Cytotoxic T cell (primary cell): Measurements from ENCODE around the genes CD209, LRRC8E and FBN3.

- PRO-cap, 2 experiments = no peak in any of the 2 experiments
Observed at GRCh38 chr19:7506356-7506854, 9.1 kb downstream of the TEX45 start.

DNA sequence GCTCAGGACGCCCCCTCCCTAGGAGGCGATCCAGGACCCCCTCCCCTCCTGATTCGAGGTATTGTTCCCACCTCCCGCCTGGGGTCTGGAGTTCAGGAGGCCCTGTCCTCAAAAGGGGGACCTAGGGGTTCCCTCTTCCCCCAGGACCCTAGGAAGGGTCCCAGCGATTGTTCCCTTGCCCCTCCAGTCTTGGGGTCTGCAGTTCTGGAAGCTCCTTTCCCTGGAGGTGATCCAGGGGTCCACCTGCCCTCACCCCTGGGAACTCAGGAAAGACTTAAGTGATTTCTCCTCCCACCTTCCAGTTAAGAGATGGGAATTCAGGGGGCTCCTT is 610 bp downstream of the ZNF358 start:
- PRO-cap, 2 experiments = no peak in any of the 2 experiments

GRCh38 chr19:7560836-7561586 is 25.5 kb downstream of the PNPLA6 start:
- PRO-cap, 2 experiments = no peak in any of the 2 experiments

DNA sequence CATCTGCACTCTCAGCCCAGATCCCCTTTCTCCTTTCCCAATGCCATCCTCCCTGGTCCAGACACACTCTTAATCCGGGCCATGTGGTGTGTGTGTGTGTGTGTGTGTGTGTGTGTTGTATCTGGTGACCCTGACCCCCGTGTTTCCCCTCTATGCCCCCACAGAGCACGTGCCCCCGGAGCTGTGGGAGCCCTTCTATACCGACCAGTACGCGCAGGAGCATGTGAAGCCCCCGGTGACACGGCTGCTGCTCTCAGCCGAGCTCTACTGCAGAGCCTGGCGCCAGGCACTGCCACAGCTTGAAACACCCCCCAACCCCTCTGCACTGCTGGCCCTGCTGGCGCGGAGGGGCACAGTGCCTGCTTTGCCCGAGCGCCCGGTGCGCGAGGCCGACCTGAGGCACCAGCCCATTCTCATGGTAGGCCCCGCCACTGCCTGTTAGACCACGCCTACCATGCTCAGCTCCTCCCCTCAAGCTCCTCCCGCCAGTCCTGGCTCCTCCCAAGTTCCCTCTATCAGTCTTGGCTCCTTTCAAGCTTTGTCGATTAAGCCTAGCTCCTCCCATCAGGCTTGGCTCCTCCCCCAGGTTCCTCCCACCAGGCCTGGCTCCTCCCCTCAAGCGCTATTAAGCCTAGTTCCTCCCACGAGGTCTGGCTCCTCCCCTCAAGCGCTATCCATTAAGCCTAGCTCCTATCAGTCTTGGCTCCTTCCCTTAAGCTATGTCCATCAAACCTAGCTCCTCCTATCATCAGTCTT is 9.6 kb downstream of the CAMSAP3 start:
- PRO-cap, 2 experiments = no peak in any of the 2 experiments

DNA sequence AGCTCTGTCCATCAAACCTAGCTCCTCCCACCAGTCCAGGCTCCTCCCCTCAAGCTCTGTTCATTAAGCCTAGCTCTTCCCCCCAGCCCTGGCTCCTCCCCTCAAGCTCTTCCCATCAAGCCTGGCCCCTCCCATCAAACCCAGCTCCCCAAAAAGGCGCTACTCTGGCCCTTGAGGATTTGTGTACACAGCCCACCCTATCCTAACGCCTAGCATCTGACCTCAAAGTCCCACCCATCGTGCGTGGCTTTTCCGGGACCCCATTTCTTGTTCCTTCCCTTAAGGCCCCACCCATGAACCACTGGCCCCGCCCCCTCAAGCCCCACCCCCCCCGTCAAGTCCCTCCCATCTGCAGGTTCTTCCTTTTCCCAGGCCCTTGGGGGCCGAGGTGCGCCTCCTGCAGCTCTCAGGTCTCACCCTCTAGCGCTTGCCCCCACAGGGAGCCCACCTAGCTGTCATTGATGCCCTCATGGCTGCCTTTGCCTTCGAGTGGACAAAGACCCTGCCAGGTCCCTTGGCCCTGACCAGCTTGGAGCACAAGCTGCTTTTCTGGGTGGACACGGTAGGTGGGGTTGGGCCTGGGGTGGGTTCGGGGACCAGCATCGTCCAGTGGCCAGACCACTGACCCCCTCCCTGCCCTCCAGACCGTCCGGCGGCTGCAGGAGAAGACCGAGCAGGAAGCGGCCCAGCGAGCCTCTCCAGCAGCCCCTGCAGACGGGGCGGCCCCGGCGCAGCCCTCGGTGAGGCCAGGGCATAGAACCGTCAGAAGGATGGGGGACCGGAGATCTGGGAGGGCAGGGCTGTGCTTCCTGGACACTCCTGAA is 10.4 kb downstream of the CAMSAP3 start:
- PRO-cap, 2 experiments = no peak in any of the 2 experiments

DNA sequence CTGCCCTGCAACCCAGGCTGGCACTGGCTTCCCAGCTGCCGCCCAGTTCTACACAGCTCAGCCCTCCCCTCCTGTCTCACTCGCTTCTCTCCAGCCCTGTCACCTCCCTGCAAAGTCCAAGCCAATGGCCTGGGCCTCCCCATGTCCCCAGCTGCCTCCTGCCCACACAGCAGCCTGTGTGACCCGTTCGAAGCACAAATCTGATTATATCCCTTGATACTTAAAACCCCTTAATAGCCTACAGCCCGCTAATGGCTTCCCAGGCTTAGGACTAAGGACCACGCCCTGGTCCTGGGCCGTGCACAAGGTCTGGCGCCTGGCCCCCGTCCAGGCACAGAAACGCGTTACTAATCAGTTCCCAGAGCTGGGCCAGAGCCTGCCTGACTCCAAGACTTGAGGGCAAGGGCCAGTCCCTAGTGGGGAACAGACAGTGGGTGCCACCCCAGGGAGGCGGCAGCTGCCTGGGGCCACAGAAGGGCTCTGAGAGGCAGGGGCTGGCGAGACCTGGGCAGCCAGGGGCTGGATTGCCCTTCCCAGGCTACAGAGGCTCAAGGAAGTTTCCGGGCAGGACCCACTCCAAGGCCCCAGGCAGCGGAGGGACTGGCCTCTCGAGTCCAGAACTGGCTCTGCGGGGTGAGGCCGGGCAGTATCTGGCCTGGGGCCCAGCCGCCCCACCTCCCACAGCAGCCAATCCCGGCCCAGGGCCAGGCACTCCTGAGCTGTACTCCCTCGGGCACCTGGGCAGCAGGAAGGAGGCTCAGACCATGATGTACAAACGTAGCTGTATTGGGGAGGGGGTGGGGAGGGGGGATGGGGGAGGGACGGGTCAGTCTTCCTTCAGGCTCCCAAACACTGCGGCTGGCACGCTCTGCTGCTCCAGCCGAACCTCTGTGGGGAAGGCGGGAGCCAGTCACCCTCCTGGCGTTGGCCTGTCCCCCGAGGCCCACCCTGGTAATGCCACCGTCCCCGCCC is 10.3 kb downstream of the XAB2 start:
- PRO-cap, 2 experiments = peak in 1 of 2 experiments; most common minus-strand start position 343 of the sequence (in 1)

DNA sequence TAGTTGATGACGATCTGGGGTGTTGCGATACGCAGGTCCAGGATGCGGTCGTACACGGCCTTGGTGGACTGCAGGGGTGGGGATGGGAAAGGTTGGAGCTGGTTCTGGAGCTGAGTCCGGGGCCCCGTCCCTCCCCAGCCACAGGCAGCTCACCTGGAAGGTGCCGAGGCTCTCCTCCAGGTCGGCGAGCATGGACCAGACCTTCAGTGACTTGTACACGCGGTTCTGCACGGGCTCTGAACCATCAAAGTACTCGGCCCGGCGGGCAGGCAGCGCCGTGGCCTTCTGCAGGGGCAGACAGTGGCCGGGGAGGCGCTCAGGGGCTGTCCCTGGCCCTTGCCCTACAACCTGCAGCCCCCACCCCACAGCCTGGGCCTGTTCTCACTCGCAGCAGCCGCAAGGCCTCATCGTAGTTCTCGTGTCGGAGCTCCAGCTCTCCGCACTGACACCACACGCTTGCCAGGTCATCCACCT is 6.9 kb downstream of the XAB2 start:
- PRO-cap, 2 experiments = no peak in any of the 2 experiments

GRCh38 chr19:7648340-7648906 is 11.5 kb downstream of the STXBP2 start:
- PRO-cap, 2 experiments = no peak in any of the 2 experiments

DNA sequence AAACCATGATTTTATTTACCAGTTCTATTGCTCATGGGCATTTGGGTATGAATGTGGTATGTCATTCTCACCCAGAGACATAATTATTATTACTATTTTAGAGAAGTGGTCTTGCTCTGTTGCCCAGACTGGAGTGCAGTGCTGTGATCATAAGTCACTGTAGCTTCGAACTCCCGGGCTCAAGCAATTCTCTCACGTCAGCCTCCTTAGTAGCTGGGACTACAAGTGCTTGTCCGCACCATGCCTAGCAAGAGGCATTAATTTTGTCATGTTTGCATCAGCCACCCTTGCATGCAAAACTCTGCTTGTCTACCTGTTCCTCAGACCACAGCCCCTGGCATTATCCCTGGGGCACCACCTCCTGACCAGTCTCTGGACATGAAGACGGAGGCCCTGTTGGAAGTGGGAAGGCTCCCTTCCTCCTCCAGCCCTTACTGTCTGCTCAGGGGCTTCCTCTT is 298 bp upstream of the RETN start:
- PRO-cap, 2 experiments = no peak in any of the 2 experiments

GRCh38 chr19:7730594-7731228 is 1.2 kb downstream of the CLEC4G start:
- PRO-cap, 2 experiments = no peak in any of the 2 experiments

- PRO-cap, 2 experiments = no peak in any of the 2 experiments
Observed at GRCh38 chr19:7747377-7747763, at the start of gene CD209. CD209 (minus strand) TSS chr19:7747534.

GRCh38 chr19:7832360-7833285 is 2.6 kb downstream of the EVI5L start:
- PRO-cap, 2 experiments = no peak in any of the 2 experiments

- PRO-cap, 2 experiments = no peak in any of the 2 experiments
Observed at GRCh38 chr19:7888226-7888827, at the start of gene LRRC8E. LRRC8E (plus strand) TSS chr19:7888510.

DNA sequence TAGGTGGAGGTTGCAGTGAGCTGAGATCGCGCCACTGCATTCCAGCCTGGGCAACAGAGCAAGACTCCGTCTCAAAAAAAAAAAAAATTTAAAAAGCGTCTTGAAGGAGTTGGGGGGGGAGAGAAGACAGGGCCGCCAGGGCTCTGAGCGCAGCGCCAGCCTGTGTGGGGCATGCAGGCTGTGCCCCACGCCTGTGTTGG is 3.3 kb downstream of the MAP2K7 start:
- PRO-cap, 2 experiments = no peak in any of the 2 experiments

GRCh38 chr19:7943906-7944875 is 725 bp upstream of the TIMM44 start:
- PRO-cap, 2 experiments = peak in 2 of 2 experiments; most common plus-strand start chr19:7943990 (in 2)

- PRO-cap, 2 experiments = no peak in any of the 2 experiments
Observed at GRCh38 chr19:7962842-7963934, 19.7 kb upstream of the TIMM44 start.

DNA sequence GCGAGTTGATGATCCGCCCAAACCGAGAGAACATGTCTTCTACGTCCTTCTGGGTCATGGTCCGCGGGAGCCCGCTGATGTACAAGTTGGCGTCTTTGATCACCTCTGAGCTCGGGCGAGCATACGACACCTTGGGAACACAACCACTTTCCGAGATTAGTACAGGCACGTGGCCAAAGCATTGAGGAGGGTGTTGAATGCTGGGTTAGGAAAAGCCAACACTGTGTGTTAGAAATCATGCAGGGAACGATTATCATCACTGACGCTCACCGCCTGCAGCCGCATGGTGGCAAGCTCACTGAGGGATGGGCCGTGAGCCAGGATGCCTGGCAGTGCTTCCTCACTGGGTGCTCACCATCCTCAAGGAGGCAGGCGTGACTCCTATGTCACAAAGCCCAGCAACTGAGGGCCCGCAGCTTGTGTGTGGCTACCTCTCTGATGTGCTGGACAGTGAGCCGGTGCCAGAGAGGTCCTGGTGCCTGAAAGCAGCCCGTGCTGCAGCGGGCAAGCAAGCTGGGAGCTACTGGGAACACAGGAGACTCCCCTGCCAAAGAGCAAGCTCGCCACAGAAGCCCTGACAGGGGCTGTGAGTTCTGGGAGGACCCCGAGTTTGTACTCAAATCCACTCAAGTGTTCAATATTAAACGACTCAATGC is 30.4 kb upstream of the TIMM44 start:
- PRO-cap, 2 experiments = no peak in any of the 2 experiments

DNA sequence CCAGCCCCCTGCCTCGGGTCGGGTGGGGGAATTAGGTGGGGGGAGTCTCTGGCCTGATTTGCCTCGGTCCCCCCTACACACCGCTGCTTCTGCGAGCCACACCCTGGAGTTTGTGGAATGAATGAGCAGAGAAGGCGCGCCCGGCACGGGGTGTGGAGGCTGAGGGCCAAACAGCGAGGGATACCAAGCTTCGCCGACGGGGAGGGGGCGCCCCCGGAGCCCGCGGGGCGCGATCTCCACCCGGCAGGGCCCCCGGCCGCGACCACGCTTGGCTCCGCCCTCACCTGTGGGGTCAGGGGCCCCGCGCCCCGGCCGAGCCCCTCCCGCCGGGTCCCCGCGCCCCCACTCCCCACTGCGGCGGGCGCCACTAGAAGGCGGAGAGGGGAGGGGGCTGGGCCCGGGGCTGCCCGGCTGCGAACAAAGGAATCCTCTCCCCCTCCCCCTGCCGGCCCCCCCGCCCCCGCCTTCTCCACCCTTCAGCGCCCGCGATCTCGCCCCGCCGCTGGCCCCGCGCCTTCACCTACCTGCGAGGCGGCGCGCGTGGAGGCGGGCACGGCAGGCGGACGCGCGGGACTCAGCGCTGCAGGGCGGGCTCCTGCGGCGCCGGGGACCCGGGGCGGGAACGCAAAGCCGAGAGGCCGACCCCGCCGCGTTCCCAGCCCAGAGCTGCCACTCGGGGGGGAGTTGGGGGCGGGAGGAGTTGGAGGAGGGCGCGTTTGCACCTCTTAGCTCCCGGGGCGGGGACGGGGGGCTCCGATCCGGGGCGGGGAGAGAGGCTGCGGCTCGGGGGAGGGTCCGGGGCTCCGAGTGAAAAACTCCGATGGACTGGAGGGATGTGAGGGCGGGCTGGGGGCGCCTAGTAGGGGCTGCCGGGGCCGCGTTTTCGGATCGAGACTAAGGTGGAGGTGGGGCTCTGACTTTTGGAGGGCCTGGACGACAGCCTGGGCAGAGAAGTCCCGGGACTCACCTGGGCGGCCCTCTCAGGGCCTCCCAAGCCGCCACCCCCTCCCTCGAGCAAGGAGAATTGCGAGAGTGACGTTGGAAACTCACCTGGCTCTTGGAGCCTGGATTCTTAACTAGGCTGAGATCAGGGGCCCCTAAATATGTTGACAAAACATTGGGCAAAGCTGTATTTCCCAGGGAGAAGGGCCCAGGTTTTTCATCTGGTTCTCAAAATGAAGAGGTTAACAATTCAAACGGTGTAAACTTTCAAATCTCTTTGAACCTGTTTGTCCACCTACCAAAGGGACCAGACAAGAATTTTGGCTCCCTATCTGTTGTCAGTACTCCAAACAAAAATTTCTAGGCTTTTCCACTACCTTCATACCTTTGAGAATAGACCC is at the start of gene FBN3:
TSS of gene FBN3 (minus strand) at position 668 of the 1,343 bp plus-strand sequence.
- PRO-cap, 2 experiments = no peak in any of the 2 experiments

GRCh38 chr19:8216570-8216978 is 7.4 kb downstream of the CERS4 start:
- PRO-cap, 2 experiments = no peak in any of the 2 experiments

GRCh38 chr19:8390563-8391161 is 502 bp downstream of the RAB11B start:
- PRO-cap, 2 experiments = peak in 1 of 2 experiments; most common plus-strand start chr19:8390921 (in 1); most common minus-strand start chr19:8390643 (in 1)